Frontal cortex (tissue), 2 donors: ENCODE data around the genes DND1, PCDHB10 and PCDHGA9.

DNA sequence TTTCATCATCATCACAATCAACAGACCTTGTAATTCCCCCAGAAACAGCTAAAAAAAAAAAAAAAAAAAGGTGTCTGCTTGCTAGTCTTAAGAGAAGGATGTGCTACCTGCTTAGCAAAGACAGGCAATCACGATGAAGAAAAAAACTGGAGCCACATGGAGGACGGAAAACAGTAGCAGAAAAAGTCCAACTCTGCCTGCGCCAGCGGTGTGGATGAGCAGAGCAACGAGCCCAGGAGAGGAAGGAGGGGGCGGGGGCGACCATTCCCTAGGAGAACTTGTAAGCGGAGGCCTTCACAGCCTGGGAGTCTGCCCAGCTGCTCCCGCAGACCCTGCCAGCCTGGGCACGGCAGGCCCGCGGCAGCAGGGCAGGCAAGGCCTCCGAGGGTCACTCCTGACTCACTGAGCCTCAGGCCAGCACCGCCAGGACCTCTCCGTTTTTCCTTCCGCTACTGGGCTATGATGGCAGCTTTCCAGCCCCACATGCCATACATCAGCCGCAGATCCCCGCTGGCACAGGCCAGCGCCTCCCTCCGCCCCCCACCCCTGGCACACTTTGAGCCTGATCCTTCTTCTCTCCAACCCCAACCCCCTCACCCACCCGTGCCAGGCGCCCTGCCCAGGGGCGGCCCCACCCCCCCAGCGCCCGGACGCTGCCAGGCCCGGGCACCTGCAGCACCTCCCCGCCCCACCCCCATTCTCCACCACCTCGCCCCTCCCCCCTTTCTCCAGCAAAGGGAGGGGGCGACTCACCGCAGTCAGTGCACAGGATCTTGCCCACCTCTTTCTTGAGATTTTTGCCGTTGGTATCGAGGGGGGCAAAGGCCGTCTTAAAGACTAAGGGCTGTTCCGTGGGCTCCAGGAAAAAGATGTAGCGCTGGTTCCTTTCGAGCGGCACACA is 1.2 kb downstream of the NRG2 start:
- RAMPAGE, long total RNA = no peak

- RAMPAGE, long total RNA = no peak
Observed at GRCh38 chr5:140165664-140166195, 9.3 kb upstream of the CYSTM1 start.

- RAMPAGE, long total RNA = no peak
Observed at GRCh38 chr5:140220513-140221151, 45.6 kb downstream of the CYSTM1 start.

DNA sequence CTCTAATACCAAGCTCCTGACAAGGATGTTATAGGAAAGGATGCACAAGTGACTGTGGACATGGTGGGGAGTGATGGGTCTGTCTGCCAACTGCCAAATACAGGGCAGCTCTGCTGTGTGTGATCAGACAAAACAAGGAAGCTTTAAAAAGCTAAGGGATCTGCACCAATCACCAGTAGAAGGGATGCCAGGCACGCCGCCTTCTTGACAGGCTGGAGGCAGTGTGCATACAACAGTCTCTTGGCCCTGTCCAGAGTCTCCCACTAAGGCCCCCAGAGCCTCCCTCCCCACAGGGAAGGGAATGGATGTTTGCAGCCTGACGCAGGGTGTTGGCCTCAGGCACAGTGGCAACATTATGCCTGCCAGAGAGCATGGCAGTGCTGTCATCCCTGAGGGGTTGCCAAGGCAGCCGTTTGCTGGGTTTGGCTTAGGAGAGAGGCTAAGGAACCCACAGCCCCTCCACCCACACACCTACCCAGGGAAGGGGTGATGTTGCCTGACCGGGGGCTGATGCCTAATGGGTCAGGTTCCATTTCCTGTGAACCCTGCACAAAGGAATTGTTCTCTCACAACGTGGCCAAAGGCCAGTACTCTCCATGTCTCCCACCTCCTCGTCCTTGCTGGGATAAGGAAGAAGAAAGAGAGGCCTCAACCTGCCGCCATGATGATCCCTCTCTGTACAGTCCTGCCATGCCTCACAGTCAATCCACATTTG is 4.8 kb downstream of the HBEGF start:
- RAMPAGE, long total RNA = no peak

DNA sequence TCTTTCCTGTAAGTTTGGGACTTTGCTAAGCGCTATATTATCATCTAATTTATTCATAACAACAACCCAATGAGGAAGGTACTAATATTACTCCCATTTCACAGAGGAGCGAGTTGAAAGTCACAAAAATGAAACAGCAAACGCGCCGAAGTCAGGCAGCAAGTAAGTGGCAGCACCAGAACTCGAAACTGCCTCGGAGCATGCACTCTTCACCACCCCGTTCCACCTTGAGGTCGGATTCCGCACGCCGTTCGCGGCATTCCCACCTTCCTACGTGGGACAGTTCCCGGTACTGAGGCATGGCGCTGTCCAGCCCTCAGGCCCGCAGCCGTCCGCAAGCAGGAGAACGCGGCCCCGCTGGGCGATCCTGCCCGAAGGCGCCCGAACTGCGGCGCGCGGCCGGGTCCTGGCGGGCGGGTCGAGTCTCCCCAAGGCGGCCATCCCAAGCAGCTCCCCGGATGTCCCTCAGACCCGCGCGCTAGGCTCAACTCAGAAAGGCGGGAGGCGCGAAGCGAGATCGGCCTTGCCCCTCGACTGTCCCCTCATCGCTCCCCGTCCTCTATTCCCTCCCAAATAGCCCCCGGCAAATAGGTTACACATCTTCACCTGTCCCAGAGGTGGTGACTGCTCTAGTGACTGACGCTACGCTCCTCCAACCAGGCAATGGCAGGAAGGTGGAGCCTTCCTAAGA is 983 bp upstream of the ANKHD1 start:
- RAMPAGE, long total RNA = no peak

DNA sequence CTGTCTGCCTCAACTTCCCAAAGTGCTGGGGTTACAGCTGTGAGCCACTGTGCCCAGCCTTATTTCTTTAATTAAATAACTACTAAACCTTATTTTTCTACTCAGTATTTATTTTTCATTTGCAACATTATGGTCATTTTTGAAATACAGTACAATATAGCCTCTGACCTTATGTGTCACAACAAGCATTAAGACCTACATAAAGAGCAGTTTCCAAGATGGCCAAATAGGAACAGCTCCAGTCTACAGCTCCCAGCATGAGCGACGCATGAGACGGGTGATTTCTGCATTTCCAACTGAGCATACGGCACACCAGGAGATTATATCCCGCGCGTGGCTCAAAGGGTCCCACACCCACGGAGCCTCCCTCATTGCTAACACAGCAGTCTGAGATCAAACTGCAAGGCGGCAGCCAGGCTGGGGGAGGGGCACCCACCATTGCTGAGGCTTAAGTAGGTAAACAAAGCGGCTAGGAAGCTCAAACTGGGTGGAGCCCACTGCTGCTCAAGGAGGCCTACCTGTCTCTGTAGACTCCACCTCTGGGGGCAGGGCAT is 50.2 kb downstream of the ANKHD1 start:
- RAMPAGE, long total RNA = no peak

DNA sequence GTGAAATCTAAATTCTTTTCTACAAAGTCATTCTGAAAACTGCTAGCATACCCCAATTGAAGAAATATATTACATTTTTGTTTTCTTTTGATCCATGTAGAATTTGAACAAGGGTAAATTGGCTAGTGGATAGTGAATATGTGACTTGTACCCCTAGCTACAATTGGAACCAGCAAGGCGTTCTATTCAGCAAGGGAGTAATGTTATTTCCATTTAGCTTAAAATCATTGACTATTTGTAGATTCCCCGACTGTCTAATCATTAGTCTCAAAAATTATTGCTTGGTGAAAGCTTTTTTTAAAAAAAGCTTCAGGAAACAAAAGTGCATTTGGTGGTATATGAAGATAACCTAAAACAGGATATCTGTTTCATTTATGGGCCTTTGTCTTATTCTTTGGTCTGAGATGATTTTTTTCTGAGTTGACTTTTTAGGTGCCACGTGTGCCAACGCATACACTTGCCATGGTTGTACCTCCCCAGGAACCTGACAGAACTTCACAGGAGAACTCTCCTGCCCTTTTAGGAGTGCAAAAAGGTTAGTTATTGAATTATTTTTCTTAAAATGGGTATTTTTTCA is 60.8 kb upstream of the EIF4EBP3 start:
- RAMPAGE, long total RNA = no peak

DNA sequence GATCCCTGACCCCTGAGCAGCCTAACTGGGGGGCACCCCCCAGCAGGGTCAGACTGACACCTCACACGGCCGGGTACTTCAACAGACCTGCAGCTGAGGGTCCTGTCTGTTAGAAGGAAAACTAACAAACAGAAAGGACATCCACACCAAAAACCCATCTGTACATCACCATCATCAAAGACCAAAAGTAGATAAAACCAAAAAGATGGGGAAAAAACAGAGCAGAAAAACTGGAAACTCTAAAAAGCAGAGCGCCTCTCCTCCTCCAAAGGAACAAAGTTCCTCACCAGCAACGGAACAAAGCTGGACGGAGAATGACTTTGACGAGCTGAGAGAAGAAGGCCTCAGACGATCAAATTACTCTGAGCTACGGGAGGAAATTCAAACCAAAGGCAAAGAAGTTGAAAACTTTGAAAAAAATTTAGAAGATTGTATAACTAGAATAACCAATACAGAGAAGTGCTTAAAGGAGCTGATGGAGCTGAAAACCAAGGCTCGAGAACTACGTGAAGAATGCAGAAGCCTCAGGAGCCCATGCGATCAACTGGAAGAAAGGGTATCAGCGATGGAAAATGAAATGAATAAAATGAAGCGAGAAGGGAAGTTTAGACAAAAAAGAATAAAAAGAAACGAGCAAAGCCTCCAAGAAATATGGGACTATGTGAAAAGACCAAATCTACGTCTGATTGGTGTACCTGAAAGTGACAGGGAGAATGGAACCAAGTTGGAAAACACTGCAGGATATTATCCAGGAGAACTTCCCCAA is 31.6 kb upstream of the EIF4EBP3 start:
- RAMPAGE, long total RNA = no peak

GRCh38 chr5:140547781-140548832 is 645 bp downstream of the EIF4EBP3 start:
- RAMPAGE, long total RNA = no peak

DNA sequence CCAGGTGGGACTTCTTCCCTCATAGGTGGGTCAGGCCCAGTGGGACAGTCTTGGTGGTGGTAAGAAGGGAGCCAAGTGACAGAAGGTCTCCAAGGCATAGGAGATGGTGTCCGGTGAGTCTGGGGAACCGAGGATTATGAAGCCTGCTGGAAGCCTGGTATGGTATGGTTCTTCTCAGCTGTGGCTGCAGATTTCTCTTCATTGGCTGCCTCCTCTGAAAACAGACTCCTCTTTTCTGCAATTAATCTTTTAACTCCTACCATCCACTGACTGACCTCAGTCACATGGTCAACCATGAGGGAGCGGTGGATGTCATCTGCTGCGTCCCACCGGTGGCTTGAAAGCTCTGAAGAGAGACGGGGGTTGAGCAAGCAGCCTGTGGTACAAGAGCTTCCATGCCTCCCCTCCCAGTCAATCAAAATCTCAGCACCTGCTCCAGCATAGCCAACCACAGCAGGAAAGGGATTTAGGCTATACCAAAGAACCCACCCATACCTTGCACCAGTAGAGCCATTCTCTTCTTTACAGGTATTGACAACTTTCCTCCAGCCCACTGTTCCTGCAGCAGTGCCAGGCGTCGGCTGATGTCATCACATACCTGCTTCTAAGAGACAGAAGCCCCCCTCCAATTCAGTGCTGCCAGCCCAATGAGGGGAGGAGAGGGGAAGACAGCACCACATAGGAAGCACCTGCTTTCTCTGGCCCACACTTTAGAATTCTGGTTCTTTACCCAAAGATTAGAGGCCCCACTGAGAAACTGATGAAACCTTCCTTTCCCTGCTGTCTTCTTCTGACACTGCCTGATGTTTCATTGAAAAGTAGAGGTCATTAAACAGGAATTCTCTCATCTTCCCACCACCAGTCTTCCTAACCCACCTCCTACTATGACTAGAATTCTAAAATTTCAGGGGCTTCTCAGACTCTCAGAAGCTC is 3.4 kb downstream of the EIF4EBP3 start:
- RAMPAGE, long total RNA = no peak

DNA sequence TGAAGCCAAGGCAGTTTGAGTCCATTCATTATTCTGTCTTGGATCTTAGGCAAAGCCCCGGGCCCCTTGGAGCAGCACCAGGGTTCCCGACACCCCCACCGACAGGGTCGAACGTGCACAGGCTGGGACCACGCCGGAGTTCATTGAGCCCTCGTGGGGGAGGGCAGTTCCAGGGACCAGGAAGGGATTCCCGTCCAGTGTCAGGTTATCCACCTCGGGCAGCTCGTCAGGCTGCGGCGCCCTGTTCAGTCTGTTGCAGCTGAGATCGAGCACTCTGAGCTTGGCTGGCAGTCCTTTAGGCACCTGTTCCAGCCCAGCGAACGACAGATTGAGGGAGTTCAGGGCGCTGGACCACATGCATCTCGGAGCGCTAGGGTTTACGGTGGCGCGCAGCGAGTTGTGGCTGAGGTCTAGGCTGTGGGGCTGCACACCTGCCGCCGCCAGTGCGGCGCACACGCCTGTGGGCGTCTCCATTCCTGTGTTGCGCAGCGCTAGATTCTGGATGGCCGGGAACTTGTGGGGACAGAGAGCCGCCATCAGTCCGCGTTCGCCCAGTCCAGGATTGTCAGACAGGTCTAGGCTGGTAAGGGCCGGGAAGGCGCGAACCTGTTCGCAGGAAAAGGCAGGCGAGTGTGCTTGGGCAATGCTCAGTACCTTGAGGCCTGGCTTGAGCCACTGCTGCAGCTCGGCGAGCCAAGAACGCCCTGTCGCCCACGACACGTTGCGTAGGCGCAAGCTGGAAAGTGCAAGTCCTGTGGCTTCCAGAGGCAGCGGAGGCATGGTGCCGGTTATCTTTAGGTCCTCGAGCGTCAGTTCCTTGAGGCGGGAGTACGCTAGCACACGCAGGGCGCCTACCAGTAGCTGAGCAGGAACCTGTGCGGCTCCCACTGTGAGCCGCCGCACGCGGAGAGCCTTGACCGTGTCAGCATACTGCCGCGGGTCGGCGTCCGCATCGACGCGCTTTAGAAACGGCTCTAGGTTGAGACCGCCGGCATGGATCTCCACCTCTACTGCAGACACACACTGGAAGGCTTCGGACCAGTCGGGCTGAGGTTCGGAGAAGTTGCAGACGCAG is 827 bp downstream of the CD14 start:
- RAMPAGE, long total RNA = no peak

- RAMPAGE, long total RNA = no peak
Observed at GRCh38 chr5:140673159-140673934, at the start of gene DND1. DND1 (minus strand) TSS chr5:140673576.

- RAMPAGE, long total RNA = no peak
Observed at GRCh38 chr5:141001830-141002770, 35.8 kb downstream of the PCDHAC2 start.

- RAMPAGE, long total RNA = no peak
Observed at GRCh38 chr5:141101066-141101461, 791 bp downstream of the PCDHB3 start.

- RAMPAGE, long total RNA = no peak
Observed at GRCh38 chr5:141121963-141122313, 320 bp downstream of the PCDHB4 start.

DNA sequence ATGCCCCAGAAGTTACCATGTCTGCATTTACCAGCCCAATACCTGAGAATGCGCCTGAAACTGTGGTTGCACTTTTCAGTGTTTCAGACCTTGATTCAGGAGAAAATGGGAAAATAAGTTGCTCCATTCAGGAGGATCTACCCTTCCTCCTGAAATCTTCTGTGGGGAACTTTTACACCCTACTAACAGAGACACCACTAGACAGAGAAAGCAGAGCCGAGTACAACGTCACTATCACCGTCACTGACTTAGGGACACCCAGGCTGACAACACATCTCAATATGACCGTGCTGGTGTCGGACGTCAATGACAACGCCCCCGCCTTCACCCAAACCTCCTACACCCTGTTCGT is 1.5 kb downstream of the PCDHB8 start:
- RAMPAGE, long total RNA = no peak

DNA sequence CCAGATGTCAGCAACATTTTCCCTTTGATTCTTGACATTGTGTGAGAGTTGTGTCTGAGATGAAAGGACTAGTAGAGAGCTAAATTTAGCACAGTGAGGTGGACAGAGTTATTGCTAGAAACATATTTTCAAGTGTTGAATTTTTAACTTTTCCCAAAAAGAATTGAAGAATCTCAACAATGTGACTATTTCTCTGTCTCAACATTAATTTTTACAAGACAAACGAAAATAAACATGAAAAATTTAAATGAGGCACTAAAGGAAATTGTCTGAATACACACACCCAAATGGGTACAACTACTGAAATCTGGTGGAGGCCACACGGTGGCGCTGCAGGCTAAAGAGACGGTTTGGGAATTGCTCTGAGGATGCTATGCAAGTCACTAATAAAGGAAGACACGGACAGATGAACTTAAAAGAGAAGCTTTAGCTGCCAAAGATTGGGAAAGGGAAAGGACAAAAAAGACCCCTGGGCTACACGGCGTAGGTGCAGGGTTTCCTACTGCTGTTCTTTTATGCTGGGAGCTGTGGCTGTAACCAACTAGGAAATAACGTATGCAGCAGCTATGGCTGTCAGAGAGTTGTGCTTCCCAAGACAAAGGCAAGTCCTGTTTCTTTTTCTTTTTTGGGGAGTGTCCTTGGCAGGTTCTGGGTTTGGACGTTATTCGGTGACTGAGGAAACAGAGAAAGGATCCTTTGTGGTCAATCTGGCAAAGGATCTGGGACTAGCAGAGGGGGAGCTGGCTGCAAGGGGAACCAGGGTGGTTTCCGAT is at the start of gene PCDHB10:
Gene PCDHB10, plus strand, starts transcription at position 367 of the 773 bp plus-strand sequence.
- RAMPAGE, long total RNA = no peak

DNA sequence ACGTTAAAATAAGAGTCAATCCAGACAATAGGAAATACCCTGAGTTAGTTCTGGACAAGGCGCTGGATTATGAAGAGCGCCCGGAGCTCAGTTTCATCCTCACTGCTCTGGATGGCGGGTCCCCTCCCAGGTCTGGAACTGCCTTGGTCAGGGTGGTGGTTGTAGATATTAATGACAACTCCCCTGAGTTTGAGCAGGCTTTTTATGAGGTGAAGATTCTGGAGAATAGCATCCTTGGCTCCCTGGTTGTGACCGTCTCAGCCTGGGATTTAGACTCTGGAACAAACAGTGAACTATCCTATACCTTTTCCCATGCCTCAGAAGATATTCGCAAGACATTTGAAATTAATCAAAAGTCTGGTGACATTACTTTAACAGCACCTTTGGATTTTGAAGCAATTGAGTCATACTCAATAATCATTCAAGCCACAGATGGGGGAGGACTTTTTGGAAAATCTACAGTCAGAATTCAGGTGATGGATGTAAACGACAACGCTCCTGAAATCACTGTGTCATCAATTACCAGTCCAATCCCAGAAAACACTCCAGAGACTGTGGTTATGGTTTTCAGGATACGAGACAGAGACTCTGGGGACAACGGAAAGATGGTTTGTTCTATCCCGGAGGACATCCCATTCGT is 1.0 kb downstream of the PCDHB12 start:
- RAMPAGE, long total RNA = no peak

DNA sequence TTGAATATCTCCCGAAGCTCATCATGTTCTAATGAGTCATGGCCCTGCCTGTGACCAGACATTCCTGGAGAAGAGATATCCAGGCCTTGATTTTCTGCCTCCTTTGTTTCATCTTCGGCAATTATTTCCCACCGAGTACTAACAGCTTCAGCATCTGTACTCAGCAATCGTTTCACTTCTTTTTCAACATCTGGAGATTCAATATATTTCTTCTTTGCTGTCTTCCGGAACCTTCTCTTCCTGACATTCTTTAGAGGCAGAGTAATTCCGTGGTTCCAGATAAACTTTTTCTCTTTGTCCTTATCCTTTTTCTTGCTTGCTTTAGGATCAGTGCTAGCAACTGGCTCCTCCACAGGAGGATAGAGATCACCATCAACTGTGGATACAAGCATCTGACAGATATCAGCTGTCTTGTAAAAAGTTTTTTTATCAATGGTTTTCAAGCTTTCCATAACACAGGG is 1.2 kb downstream of the TAF7 start:
- RAMPAGE, long total RNA = no peak

DNA sequence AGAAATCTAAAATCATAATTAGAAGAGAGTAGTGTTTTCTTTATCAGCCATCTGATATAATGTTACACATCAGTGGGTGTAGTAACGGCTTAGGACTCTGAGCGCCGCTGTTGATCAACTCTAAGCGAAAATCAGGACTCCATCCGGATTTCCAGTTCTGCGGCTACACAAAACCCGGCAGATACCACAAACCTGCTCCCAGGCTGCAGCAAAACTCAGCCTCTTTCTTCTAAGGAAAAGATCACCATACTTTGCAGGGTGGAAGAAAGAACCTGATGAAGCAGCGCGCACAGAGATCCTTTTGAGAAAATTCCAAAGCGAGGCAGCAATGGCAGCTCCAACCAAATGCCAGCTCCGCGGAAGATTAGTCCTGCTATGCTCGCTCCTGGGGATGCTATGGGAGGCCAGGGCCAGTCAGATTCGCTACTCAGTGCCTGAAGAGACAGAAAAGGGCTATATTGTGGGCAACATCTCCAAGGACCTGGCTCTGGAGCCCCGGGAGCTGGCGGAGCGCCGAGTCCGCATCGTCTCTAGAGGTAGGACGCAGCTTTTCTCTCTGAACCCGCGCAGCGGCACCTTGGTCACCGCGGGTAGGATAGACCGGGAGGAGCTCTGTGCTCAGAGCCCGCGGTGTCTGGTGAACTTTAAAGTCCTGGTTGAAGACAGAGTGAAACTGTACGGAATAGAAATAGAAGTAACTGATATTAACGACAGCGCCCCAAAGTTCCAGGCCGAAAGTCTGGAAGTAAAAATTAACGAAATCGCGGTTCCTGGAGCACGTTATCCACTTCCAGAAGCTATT is at the start of gene PCDHGA9:
Gene PCDHGA9, plus strand, starts transcription at position 154 of the 802 bp plus-strand sequence.
- RAMPAGE, long total RNA = no peak